Ishikawa (cell line): ENCODE data around the genes CENPVL3, XAGE3, FAM156A and HUWE1.

DNA sequence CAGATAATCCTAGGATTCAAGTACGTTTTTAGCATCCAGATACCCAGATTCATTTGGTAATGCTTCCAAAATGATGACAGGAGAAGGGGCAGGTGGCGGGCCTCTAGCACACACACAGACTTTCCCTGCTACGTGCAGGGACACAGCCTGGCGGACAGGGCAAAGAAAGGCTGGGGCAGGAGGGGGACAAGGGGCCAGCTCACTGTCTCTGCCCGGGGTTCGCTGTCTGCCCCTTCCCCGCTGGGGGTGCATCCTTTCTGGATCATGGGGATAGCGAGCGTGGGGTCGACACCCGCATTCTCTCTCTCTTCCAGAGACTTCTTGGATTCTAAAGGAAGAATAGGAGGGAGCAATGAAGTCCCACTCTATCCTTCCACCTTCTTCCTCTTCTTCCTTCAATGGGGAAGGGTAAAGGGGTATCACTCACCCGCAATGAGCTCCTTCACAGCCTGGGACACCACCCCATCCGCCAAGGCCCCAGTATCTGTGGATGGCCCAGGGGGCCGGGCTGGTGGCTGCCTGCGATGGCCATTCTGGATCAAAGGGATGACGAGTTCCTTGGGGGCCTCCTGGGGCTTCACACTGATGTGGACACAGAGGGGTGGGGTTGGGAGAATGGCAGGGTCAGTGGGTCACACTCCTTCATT, 1.2 kb downstream of the GPKOW start:
- RRBS, result no CpG with 5 or more reads among the region's 16 CpGs

- RRBS, result 96% methylated on average over 4 of the region's 22 CpGs
Measured at GRCh38 chrX:49148358-49149330, 13.9 kb upstream of the MAGIX start.

- RRBS, result 5% methylated on average over 6 of the region's 34 CpGs
Measured at GRCh38 chrX:49230725-49231330, 2.3 kb downstream of the CACNA1F start.

- RRBS, result no CpG with 5 or more reads among the region's 7 CpGs
Measured at GRCh38 chrX:49830168-49830567, 1.1 kb downstream of the PAGE4 start.

- RRBS, result no CpG with 5 or more reads among the region's 11 CpGs
Measured at GRCh38 chrX:49844411-49845042, 15.4 kb downstream of the PAGE4 start.

DNA sequence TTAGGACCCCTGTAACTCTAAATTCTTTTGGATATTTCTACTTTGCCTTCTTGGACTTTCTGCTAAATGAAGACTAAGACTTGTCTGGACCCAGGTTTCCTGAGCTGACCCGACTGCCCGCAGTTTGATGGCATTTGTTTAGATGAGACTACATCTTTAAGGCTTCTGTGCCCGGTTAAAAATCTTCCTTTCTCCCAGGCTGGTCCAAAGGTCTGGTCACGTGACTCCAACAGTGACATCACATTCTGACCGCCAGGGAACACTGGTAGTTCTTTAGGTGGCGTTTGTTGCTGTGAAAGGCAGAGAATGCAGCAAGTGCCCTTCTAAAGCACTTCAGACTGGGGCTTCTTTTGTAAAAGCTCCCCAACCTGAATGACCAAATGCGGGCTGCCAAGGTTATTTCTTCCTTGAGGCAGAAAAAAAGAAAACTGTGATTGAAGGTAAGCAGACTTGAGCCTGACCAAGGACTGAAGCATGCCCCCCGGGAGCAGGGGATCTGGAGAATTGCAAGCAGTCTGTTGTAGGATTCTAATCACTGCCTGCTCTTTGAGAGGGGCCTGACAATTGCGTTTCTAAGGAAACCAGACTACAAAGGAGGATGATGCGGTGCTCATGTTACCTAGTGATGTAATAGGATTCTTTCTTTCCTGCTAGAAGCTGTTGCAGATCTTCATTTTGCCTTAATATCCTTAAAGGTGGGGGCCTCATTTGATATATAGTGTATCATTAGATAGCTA, 133.3 kb downstream of the AKAP4 start:
- RRBS, result no CpG with 5 or more reads among the region's 10 CpGs

DNA sequence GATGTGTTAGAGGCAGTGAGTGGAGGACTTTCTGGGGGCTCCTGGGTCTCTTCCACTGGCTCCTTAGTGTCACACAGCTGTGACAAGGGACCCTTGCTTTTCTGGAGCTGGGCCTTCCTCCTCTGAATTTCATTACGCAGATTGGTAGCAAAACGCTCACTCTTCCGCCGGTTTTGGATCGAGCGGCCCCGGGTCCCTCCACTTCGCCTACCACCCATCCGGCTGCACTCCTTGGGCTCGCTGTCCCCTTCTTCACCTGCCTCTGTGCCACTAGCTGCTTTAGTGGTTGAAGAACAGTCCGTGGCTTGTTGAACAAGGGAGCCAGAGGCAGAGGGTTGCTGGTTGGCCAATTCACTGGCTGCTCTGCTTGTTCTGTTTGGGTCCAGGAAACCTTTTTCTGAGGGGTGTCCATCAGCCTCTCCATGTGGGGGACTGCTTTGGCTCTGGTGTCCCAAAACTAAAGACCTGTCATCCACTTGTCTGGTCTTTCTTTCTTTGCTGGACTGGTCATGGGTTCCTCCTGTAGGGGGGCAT, 163.6 kb upstream of the DGKK start:
- RRBS, result no CpG with 5 or more reads among the region's 11 CpGs

- RRBS, result 79% methylated on average over 8 of the region's 67 CpGs
Measured at GRCh38 chrX:51618373-51619194, at the start of gene CENPVL3. Gene CENPVL3 (minus strand): TSS chrX:51618912.

DNA sequence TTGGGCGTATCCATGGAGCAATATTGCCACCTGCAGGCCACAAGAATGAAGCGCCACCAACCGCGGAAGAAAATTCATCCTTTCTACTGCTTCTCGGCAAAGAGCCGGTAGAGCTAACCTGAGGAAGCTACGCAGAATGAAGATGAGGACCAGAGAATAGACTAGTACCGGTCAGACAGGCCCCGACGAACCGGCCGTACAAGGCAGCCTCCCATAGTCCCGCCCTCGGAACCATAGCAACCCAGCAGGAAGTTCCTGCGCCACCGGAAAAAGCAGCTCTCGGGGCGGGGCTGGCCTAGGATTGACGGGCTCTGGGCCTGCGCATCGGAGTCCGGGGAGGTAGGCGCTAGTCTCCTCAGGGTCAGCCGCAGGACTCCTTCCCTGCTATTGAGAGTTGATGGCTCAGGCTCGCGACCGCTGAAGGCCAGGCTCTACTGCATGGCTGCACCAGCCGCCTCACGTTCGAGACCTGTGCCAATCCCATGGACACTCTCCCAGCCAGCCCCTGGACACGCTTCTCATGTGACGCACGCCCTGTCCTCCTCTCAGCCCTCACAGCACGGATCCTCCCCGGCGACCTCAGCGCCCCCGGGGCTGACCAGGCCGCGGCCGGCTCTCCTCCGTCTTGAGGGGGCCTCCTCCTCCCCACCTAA, 77.1 kb downstream of the MAGED4 start:
- RRBS, result under 1% methylated on average over 9 of the region's 42 CpGs

DNA sequence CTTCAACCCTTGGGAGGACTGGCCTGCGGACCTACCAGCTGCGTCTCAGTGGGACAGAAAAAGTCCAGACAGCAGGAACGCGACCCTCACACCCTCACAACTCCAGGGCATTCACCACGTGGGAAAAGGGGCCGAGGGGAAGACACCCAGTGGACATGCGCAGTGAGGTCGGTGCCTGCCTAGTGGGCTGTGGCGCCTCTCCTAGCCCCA, at the start of gene XAGE3:
XAGE3 (minus strand) TSS at position 113 of the 210 bp plus-strand sequence.
- RRBS, result no CpG with 5 or more reads among the region's 9 CpGs

DNA sequence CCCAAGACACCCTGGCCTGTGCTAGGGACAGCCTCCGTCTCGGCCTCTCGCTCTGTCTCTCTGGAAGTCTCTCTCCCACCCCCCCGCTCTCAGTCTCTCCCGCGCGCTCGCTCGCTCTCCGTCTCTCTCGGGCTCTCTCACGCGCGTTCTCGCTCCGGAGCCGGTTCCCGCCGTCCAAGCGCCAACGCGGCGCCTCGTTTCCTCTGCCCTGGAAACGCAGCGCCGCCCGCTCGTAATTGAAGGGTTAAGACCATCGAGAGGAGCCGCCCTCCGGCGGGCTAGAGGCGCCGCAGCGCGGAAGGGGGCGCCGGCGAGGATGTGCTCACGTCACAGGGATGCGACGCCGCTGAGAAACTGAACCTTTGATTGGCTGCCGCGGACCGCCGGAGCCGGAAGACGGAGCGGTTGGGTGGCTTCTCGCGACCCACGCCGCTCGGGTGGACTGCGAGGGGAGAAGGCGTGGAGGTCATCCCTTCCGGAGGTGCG, at the start of gene FAM156A:
FAM156A (minus strand) TSS at position 255 of the 486 bp plus-strand sequence.
- RRBS, result no CpG with 5 or more reads among the region's 60 CpGs

GRCh38 chrX:53080604-53081396, 1.4 kb upstream of the TSPYL2 start:
- RRBS, result no CpG with 5 or more reads among the region's 14 CpGs

GRCh38 chrX:53282237-53282835, 38.8 kb downstream of the IQSEC2 start:
- RRBS, result no CpG with 5 or more reads among the region's 4 CpGs

- RRBS, result no CpG with 5 or more reads among the region's 24 CpGs
Measured at GRCh38 chrX:53287396-53288902, 33.2 kb downstream of the IQSEC2 start.

- RRBS, result no CpG with 5 or more reads among the region's 4 CpGs
Measured at GRCh38 chrX:53309393-53309830, 11.7 kb downstream of the IQSEC2 start.

DNA sequence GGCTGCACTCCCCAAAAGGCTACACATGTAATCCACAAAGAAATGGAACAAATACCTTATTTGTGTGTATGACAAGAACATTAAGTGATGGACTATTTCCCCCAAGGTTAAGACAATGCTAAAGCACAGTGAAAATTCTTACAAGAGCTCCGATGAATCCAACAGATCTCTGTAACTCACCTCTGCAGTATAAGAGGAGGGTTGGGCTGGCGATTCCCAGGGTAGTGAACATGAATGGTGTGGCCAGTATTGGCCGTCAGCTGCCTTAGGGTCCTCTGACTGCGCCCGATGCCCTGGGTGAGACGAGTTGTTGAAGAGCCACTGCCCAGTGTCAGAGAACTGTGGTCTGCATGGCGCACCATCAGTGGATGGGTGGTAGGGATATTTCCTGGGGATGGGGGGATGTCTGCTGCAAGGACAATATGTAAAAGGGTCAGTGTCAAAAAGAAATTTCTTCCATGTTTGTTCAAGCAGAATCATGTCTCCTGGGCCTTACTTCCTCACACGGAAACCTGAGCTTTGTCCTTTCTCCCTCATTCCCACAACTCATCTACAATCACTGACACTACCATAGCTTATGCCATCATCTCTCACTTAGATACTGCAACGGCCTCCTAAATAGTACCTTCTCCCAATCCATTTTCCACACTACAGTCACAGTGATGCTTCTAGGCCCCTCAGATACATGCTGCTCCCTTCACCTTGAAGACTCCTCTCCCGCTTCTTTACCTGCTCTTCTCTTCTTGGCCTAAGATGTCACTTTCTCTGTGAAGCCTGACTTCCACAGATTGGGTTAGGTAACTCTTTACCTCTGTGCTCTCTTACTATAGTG, 126.1 kb upstream of the HSD17B10 start:
- RRBS, result no CpG with 5 or more reads among the region's 10 CpGs

DNA sequence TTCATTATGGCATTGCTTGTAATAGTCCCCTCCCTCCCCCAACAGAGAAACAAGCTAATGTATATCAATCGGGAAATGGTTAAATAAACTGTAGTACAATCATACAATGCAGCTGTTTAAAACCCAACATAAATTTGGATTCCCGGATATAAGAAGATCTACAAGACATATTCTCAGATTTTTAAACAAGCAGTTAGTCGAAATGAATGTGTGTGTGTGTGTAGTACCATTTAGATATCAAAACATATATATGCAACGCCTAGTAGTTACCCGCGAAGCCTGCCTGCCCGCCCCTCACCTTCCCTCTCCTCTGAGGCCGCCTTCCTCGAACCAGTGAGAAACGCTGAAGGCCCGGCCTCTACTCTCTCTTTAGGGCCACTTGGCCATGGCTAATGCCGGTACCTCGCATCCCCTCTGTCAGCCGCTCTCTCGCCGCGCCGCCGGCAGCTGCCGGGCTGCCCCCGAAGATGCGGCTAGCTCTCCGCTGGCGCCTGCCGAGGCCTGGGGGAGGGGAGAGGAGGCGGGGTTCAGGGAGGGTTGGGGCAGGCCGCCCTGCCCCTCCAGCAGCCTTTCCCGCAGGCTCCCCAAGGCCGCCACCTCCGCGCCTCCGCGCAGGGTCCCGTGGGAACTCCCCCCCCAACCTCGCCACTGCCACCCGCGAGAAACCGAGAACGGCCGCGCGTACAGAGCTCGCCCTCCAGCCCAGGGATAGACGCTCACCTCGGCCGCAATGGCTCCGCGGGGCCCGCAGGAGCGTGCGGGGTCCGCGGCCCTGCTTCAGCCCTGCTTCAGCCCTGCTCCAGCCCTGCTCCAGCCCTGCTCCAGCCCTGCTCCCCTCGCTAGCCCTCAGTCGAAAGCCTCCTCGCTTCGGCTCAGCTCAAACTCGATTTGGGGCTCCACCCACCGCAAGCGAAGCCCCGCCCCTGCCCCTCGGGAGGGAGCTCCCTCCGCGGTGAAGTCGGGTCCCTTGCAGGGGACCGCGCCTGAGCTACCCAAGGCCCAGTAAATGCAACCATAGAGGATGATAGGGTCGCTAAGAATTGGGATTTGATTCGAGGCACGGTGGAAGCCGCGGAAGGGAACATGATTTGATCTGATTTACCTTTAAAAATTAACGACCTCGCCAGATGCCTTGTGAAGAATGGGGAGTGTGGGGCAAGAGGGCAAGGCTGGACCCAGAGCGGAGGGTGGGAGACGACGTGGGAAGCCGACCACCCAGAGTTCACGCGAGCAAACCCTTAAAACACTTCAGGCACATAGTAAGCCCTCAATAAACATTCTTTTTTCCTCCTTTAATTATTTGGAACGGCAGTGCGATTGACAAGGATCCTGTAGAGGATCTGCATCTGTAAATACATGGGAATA, at the start of gene HUWE1:
HUWE1 (minus strand) TSS at position 852 of the 1,365 bp plus-strand sequence.
- RRBS, result 0% methylated on average over 8 of the region's 82 CpGs

DNA sequence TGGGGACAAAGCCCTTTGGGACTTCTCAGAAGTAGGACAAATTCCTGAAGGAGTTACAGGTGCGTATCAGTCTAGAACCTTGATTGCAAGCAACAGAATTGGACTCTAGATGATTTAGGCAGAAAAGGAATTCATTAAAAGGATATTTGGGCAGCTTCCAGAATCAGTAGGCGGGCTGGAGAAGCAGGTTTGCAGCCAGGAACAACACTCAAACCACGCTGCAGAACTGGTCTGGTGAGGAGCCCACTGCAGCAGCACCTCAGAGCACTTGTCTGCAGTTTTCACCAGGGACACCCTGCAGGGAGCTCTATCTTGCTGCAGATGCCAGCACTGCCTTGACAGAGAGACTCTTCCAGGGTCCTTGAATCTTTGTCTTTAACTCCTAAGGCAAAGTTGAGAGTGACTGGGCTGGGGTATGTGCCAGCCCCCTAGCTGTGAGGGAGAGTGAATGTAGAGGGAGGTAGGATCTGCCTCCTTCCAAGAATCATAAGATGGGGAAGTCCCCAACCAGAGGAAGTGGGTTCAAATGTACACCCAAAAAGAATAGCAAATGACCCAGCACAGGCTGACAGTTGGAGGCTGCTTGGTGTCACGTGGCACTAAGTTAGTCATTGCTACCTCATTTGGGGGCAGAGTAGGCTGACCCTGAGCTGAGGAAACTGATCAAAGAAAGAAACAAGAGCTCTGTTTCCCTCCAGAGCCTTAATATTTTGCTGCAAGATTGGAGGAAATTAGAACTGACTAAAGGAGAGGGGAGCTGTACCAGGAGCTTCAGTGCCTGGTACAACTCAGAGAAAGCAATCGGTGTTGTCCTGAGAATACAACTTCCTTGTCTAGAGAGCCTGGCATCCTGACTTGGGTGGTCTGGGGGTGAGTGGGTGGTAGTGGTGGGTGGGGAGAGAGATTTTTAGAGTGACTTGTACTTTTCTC, 28.2 kb upstream of the HUWE1 start:
- RRBS, result no CpG with 5 or more reads among the region's 5 CpGs

- RRBS, result no CpG with 5 or more reads among the region's 2 CpGs
Measured at GRCh38 chrX:53757199-53757635, 70.7 kb upstream of the HUWE1 start.